ENCODE measurements around the gene CRYBB2.

- PRO-cap, result no peak
Measured at GRCh38 chr22:24707086-24707861, 67.2 kb downstream of the PIWIL3 start.

DNA sequence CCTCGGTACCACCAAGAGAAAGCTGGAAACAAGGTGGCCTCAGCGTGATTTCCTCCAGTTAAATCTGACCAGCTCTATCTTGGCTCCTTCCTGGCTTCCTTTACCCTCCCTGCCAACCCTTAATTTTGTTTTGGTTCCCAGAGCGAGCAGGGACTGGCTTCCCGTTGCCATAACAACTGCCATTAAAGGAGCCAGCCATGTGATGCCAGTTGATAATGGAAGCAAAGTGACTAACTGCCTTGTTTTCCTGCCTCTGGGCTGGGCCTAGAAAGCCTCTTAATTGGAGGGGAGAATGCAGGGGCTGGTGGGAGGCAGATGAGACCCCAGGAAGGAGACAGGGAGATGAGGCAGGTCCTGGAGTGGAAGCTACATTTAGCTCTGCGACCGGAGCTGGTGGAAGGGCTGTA lies 4.4 kb downstream of the SGSM1 start:
- PRO-cap, result no peak

DNA sequence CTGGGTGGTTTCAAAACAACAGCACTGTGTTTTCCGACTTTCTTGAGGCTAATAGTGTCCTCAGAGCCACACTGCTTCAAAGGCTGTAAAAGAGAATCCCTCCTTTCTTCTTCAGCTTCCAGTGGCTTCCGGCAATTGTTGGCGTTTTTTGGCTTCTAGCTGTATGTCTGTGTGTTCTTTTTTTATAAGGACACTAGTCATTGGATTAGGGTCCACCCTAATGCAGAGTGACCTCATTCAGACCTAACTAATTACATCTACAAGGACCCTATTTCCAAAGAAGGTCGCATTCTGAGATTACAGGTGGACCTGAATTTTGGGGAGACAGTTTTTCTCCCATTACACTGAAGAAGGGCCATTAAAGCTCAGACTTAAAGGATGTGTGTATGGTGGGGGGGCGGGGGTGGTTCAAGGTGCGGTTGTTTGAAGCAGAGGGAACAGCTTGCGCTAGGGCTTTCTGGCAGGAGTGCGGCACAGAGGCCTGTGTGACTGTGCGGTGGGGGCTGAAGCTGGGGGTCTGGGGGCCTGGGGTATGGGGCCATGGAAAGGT lies 30.8 kb downstream of the KIAA1671 start:
- PRO-cap, result no peak

DNA sequence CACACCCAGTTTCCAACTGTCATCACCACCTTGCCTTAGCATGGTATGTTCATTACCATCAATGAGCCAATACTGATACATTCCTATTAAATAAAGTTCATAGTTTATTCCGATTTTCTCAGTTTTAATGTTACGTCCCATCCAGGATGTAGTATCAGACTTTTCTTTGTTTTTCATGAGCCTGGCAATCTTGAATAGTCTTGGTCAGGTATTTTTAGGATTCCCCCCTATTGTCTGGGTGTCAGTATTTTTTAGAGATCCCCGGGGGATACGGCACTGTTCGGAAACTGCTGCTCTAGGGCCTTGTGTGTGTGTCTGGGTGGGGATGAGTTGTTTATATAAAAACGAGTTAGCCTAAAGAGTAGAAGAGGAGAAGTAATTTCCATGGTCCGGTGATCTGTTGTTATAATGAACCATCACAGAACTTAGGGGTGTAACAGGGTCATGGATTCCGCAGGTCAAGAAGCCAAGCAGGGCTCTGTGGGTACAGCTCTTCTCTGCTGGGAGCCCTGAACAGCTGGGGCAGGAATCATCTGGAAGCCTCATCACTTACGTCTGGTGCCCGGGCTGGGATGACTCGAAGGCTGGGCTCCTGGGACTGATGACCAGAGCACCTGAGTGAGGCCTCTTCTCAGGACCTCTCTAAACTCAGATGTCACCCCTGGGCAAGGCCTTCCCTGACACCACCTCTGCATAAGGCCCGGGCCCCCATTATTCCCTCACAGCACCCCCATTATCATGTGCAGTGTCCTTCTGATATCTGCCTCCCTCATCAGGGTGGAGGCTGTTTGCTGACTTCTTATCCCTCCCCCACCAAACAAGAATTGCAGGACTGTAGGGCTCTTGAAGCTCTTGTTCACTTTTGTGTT lies 106.0 kb downstream of the KIAA1671 start:
- PRO-cap, result no peak

DNA sequence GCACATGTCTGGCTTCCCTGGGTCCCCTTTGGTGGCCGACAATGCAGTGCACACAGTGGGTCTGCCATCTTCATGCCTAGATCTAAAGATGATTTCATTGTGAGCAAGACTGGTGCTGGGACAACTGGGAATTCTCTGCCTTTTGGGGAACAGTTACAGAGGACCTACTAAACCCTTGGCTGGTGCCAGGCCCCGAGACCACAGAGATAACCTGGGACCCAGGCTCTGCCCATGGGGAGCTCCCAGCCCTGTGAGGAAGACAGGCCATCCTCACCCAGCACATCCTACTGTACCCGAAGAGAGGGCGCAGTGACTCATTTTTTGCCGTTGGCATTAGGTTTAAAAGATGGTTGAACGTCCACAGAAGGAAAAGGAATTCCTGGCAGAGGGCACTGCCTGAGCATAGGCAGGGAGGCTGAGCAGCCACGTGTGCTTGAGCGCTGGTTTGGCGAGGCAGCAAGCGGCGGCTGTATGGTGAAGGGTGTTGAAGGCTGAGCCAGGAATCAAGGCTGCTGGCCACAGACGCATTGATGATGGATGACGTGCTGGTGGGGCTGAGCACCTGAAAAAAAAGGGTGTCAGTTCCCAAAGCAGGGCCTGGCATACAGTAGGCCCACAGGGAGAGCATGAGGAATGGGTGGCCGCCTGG lies 112.3 kb downstream of the KIAA1671 start:
- PRO-cap, result no peak

GRCh38 chr22:25070705-25071303 lies 118.3 kb downstream of the KIAA1671 start:
- PRO-cap, result no peak

- PRO-cap, result no peak
Measured at GRCh38 chr22:25086480-25087084, 113.1 kb upstream of the CRYBB3 start.

DNA sequence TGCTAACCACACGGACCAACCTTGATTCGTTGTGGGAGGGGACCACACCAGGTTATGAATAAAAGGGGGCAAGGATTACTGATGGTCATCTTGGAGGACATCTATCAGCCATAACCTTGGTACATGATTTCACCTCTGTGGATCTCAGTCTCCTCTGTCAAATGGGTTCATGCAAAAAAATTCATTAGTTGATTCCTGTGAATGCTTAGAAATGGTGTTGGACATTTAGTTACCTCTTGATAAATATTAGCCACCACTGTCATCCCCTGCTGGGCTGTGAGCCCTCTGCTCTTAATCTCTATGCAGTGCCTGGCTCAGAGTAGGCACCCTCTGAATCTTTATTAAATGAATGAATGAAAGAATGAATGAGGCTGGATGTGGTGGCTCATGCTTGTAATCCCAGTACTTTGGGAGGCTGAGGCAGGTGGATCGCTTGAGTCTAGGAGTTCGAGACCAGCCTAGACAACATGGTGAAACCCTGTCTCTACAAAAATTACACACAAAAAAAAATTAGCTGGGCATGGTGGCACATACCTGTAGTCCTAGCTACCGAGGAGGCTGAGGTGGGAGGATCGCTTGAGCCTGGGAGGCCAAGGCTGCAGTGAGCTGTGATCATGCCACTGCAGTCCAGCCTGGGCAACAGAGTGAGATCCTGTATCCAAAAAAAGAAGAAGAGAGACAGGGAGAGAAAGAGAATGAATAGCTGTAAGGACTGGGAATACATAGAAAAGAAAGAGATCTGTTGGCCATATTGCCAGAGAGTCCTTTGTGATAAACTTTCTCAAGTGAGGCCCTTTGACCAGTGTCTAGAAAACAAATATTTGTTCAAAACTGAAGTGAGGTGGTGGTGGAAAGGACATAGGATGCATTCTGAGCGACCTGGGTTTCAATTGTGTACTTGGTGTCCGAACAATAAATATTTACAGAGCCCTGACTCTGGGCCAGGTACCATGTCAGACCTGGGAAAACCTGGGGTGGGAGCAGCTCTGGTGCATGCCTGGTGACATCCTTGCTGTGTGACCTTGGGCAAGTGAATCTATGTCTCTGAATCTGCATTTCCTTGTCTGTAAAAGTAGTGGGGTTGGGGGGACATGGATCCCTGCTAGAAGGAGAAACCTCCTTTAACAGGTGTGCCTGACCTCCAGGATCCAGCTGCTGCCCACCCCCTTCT lies 89.8 kb upstream of the CRYBB3 start:
- PRO-cap, result no peak

DNA sequence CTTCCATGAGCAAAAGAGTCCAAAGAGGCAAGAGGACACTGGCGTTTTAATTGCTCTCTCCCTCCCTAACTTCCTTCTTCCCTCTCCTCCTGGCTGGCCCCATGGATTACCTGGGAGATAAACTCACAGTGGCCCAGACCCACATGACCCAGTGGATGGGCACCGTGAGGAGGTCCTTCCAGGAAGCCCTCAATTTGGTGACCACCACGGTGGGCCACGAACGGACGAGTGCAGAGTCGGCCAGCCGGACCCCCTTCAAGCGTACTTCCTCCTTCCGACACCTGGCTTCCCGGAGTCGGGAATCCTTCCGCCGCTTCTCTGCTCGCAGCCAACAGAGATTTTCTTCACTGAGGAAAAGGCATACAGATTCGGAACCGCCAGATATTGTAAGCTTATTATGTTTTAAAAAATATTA lies 87.6 kb upstream of the CRYBB3 start:
- PRO-cap, result no peak

GRCh38 chr22:25131997-25132559 lies 67.6 kb upstream of the CRYBB3 start:
- PRO-cap, result no peak

DNA sequence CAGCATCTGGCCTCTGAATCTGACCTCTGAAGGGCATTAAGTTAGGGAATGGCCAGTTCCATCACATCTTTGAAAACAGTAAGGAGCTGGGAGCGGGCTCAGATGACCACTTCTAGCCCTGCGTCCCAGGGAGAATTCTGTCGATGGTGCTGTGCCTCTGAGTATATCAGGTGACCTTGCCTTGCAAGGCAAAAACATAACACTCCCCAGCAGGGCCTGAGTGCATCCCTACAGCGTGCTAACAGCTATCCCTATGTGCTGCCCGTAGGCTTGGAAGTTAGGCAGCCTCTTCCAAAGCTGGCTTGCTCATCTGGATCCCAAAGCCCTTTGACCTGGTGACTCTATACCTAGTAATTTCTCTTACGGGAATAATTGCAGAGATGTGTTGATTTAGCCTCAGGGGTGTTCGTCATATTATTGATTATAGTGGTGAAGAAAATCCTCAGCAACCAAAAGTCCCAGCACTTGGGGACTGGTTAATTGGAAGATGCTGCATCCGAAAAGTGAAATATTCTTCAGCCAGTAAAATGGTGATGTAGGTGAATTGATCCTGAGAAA lies 32.6 kb upstream of the CRYBB3 start:
- PRO-cap, result no peak

GRCh38 chr22:25219537-25219891 lies at the start of gene CRYBB2:
Gene CRYBB2 (plus strand): TSS chr22:25219639.
- PRO-cap, result no peak

DNA sequence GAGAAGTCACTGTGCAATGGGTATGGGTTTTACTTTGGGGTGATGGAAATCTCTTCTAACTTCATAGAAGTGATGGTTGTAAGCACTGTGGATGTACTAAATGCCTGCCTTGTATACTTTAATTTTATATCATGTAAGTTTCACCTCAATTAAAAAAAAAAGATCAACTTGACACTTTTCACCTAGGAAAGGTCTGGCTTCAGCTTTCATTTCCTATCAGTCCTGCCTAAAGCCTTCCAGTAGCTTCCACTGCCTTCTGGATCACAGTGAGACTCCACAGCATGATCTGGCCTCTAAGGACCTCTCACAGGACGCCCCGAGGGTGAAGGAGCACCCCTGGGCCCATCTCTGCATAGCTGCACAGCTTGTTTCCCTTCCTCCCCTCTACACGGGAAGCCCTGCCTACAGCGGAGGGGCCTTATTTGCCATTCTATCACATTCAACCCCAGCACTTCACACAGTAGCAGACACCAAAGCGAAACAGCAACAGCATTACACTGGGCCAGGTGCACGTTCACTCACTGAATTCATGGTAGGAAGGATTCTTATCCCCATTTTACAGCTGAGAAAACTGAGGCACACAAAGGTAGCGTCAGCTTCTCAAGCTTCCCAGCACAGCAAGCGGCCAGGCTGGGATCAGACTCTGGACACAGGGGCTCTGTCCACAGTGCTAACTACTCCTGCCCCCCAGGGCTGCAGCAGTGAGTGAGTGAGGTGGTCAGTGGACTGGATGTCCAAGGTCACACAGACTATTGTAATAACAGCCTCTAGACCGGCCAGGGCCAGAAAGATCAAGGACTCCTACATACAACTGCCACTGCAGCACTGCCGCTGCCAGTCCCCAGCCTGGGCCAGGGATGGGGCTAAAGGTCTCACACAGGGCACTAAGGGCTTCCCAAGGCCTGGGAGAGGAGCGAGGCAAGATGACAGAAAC lies 162.2 kb upstream of the GRK3 start:
- PRO-cap, result no peak

GRCh38 chr22:25754491-25755253 lies 12.7 kb downstream of the MYO18B start:
- PRO-cap, result no peak

GRCh38 chr22:25903320-25903860 lies 161.4 kb downstream of the MYO18B start:
- PRO-cap, result no peak

DNA sequence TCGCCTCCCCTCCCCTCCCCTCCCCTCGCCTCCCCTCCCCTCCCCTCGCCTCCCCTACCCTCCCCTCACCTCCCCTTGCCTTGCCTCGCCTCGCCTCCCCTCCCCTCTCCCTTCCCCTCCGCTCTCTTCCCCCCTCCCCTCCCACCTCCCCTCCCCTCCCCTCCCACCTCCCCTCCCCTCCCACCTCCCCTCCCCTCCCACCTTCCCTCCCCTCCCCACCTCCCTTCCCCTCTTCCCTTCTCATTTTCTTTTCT lies 203.8 kb downstream of the MYO18B start:
- PRO-cap, result no peak

- PRO-cap, result no peak
Measured at GRCh38 chr22:25987889-25988276, 181.4 kb upstream of the SEZ6L start.

DNA sequence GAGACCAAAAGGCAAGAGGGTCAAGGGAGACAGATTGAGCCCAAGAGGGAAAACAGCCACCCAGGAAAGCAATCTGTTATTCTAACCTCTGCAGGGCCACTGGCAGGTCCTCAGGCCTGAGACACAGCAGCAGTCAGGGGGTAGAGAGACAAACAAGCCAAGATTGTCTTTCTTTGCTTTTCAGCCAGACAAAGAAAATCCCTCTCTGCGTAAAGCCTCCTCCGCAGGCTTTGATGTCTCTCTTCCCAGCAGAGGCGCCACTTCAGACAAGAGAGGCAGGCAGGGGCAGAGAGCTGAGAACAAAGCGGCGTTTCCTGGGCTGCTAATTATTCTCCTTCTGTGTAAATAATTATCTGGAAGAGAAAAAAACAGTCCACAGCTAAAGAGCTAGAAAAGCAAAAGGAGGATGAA lies 102.8 kb upstream of the SEZ6L start:
- PRO-cap, result no peak

- PRO-cap, result no peak
Measured at GRCh38 chr22:26416736-26417373, 12.2 kb upstream of the ASPHD2 start.

- PRO-cap, result bidirectional peak, plus-strand start at chr22:26437259, minus-strand start at chr22:26437067
Measured at GRCh38 chr22:26436788-26437372, 7.8 kb downstream of the ASPHD2 start.